HTERT-HM (cell line): ENCODE data around the genes NUCB2, NCR3LG1, ABCC8, OTOG and SAA1.

DNA sequence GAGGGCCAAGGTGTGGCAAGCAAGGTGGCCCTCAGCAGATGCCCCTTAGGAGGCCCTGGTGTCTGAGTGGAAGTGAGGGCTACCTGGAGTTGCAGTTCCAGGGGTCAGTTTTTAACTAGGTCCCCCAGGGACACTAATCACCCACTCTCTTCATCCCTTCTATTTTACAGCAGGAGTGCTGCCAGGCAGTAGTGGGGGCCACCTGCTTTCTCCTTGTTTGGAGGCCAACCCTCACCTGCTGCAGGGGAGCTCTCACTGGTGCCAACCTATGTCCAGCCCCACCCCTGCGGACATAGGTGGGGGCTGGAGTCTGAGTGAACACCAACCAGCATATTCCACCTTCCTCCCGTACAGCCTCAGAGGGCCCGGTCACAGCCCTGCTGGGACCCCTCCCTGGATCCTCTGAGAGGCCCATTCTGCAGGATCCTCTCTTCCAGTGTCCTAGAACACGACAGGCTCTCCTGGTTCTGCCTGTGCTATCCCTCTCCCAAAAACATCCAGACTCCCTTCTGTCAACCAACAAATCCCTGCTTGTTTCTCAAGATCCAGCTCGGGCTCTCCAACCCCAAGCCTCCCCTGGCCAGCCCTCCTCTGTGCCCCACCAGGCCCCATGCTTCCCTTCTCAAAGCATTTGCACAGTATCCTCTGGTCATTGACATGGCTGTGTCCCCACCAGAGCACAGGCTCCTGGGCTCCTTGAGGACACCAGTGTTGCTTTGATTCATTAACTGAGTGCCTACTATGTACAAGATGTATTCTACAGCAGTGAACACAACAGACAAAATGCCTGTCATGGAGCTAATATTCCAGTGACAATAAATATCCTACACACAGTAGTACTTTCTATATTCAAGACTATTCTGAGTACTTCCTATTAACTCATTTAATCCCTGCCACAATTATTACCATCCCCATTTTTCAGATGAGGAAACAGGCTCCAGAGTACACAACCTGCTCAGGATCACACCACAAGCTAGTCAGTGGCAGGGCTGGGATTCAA, 19.7 kb downstream of the PLEKHA7 start:
- RRBS = no CpG with 5 or more reads among the region's 5 CpGs

- RRBS = 0% methylated on average over 2 of the region's 20 CpGs
These were observed 440 bp upstream of the PLEKHA7 start for GRCh38 chr11:17014736-17014971.

DNA sequence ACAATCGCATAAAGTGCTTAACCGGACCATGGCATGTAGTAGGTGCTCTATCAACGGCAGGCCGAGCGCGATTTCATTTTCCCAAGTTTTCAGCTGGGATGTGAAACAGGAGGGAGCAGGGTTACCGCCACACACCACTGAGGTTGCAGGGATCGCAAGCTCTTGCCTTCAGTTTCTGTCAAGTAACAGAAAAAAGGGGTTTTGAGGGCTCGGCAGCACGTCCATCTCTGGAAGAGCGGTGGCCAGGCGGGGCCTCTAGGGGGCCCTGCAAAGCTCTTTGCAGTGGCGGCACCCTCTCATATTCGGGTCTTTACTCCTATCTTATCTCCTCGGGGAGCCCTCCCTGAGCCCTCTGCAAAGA, 738 bp upstream of the PLEKHA7 start:
- RRBS = 25% methylated on average over 2 of the region's 15 CpGs

GRCh38 chr11:17208268-17209012, 654 bp upstream of the PIK3C2A start:
- RRBS = 2% methylated on average over 3 of the region's 25 CpGs

DNA sequence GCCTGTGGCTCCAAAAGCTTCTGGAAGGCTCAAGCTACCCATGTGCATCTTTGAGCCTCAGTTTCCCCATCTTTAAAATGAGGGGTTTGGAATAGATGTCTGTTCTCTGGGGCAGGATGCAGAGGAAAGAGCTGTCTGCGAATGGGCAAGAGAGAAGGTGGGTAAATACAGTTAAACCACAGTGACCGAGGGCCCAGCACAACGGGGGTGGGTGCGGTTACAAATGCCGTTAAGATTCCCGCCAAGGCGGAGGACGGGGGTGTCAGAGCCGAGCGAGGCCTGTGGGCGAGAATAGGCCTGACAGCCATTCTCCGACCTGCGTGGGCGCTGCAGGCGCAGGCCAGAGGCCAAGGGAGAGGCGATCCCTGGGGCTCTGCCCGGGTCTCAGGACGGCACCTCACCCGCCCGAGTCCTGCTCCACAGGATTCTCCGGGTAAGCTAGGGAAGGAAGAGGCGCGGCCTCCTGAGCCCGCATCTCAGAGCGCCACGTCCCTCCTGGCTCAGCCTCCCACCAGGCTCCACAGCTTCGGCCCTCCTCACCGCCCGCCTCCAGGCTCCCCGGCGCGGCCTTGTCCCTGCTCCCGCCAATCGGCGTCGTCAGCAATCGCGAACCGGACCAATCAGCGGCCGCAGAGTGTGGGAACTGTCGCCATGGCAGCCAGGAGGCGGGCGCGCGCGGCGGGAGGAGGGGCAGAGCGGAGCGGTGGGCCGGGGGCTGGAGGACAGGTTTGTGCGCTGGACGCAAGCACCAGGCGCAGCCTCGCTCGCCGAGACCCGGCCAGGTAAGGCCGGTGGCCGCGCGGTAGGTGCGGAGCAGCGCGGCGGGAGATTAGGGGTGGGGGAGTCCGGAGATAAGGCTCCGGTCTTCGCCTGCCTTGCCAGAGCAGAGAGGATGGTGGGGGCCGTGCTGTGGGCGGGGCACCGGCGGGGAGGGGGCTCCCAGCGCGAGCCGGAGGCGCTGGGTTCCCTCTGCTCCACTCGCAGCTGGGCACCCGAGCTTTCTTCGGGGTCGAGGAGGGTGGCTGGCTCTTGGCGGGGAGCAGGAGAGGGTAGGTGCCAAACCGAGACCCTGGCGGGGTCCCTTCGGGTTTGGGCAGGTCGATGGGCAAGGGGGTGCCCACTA, at the start of gene NUCB2:
Gene NUCB2, plus strand, starts transcription at position 693 of the 1,123 bp plus-strand sequence.
- RRBS = 1% methylated on average over 43 of the region's 86 CpGs

DNA sequence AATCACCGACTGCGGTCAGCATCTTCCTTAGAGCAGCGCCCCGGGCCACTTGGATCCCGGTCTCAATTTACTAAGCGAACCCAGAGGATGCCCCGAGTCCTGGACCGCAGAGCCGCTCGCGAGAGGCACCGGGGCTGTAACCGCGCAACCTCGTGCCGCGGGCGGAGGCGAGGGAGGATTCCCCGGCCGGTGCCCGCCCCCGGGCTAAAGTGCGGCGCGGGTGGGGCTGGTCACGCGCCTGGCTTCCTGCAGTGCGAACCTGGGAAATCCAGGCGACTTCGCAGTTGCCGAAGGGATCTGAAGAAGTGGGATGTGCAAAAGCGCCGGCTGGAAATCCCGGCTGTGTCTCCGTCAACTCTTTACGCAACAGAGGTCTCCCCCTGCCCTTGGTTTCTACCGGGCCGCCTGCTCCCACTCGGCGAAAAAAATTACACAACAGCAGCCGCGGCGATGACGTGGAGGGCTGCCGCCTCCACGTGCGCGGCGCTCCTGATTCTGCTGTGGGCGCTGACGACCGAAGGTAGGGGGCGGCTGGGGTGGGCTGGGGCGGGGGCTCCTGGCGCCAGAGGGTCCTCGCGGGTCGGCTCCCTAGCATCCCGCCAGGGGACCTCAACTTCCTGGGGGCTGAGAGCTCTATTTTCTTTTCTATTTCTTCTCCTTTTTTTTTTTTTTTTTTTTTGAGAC, at the start of gene NCR3LG1:
Gene NCR3LG1, plus strand, starts transcription at position 281 of the 684 bp plus-strand sequence.
- RRBS = 2% methylated on average over 26 of the region's 60 CpGs

DNA sequence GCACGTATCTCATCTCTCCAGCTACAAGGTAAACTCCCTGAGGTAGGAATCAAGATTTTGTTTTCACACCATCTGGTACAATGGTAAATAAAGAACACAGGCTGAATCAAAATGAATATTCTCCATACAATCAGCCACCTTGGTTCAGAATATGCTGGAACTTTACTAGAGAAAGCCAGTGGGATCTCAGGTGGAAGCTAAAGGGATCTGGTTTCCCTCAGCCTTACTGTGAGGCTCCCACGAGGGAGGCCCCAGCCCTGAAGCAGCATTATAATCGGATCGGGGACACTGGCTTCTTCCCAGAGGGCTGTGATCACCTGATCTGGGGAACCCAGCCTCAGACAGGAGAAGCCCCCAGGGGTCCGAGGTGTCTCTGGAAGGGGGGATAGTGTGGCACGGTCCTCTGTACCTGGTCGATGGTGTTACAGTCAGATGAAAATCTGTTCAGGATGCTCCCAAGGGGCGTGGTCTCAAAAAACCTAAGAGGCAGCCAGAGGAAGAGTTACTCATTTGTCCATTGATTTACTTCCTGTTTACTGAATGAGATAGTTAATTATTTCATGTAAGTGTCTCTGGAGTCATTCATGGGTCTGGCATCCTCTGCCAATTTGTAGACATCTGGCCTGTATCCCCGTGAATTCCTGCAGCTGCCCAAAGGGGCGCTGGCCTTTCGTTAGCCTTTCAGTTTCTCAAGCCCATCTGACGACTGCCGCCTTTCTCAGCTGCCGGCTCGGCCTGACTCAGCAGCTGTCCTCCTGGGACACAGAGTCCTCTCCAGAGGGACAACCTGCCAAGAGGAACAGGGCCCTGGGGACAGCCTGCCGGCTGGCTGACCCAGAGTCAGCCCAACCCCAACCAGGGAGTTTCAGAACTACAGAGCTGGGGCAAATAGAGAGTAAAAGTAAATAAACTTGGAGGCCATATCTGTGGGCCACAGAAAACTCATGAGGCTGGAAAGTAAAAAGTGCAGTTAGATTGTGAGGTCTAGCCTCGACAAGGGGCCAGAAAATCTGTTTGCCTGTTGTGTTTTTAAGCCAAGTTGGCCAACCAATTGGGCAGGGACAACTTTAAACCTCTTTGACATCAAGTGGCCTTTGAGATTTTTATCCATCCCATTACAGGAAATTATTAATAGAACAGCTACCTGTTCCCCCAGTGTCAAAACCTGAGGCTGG, 17.0 kb upstream of the KCNJ11 start:
- RRBS = 3% methylated on average over 3 of the region's 17 CpGs

GRCh38 chr11:17476287-17477223, at the start of gene ABCC8:
Gene ABCC8 (minus strand): TSS chr11:17476845.
- RRBS = 5% methylated on average over 9 of the region's 85 CpGs

GRCh38 chr11:17542836-17543472, 1.3 kb downstream of the USH1C start:
- RRBS = no CpG with 5 or more reads among the region's 4 CpGs

- RRBS = 6% methylated on average over 4 of the region's 10 CpGs
These were observed at the start of gene OTOG for GRCh38 chr11:17546958-17547381. Gene OTOG (plus strand): TSS chr11:17547259.

- RRBS = 4% methylated on average over 57 of the region's 73 CpGs
These were observed 655 bp downstream of the KCNC1 start for GRCh38 chr11:17735017-17735855.

- RRBS = no CpG with 5 or more reads among the region's 7 CpGs
These were observed 2.3 kb downstream of the KCNC1 start for GRCh38 chr11:17736910-17737218.

DNA sequence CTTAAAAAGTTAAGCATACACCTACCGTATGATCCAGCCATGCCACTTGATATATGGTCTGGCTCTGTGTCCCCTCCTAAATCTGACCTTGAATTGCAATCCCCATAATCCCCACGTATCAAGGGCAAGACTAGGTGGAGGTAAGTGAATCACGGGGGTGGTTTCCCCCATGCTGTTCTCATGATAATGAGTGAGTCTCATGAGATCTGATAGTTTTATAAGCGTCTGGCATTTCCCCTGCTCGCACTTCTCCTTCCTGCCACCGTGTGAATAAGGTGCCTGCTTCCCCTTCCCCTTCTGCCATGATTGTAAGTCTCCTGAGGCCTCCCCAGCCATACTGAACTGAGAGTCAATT, 4.7 kb downstream of the SAAL1 start:
- RRBS = no CpG with 5 or more reads among the region's 6 CpGs

- RRBS = no CpG with 5 or more reads among the region's 8 CpGs
These were observed at the start of gene SAA1 for GRCh38 chr11:18265825-18266412. Gene SAA1 (plus strand): TSS chr11:18266264.

DNA sequence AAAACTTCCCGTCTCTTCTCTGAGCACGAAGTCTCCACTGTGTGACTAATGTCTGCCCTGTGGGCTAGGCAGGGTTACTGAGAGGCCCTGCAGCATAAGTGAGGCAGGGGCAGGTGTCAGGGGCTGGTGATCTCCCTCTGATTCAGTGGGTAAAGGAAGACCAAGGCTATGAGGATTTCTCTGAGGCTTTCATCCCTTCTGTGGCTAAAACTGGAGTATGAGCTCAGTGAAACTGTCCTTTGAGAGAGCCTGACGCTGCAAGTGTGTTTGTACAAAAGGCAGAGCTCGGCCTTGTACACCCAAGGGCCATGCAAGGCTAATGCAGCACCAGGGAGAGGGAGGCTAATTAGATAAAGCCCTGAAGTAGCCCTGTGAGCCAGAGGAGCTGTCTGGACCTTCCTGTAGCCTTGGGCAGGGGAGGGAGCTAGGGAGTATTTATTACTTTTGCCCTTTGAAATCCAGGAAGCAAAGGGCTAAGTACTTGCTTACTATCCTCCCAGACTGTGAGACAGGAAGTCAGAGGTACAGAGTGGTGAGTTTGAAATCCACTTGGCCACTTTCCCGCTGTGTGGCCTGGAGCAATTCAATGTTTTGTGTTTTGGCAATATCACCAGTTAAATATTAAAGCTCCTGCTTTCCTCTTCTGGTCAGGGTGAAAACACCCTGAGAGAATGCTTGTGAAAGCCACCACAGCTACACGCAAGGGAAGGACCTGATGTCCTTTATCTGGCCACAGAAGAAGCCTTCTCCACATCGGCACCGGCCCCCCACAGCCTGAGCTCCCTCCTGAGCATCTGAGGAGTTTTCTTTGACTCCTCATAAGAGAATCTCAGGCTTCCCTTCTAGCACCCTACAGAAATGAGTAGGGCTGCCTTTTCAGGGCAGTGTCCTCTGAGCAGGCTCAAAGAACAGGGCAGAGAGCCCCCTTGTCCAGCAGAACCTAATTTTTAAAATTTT, 10.1 kb upstream of the LDHA start:
- RRBS = no CpG with 5 or more reads among the region's 8 CpGs

DNA sequence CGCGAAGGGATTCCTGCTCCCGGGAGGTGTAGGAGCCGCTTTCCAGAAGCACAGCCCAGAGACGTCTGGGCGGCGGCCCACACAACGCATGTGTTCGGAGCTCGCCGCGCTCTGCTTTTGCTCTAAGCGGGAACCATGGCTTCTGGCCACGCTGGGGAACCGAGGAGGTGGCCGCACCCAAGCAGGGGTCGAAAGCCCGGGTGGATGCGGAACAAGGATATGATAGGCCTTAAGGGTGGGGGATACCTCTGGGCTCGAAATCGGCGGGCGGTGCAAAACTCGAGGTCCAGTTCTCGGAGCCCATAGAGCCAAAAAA, 315 bp downstream of the LDHA start:
- RRBS = 1% methylated on average over 3 of the region's 25 CpGs

DNA sequence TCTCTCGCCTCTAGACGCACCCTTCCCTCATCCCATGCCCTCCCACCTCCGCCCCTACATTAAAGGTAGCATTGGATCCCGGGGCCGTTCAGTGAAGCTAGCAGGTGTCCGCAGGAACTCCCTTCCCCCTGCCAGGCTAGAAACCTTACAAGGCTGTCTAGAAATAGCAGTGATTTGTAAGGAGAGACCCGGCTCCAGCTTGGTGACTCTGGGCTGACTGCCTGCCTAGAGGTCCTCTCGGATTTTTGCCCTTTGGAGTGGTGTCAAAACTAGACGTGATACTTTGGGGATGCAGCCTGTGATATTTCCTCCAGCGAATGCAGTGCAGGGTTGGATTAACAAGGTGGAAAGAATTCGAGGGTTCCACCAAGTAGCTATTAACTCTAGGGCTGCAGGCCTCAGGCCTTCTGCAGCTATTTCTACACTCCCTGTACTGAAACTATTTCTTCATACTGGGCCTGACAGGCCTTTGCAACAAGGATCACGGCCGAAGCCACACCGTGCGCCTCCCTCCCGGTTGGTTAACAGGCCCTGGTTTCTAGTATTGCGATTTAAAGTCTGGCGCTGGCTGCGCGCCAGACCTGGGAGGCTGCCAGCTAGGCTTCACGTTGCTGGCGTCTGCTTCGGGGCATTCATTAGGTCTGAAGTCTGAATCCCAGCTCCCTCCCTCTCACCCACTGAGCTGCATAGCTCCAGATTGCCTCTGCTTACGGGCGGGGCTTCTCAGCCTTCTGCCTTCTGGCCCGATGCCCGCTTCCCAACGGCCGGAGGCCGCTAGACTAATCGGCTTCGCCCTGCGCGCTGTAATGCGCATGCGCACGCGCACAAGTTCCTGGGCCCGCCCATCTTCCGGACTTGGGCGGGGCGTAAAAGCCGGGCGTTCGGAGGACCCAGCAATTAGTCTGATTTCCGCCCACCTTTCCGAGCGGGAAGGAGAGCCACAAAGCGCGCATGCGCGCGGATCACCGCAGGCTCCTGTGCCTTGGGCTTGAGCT, 1.3 kb downstream of the LDHA start:
- RRBS = 1% methylated on average over 14 of the region's 54 CpGs

- RRBS = no CpG with 5 or more reads among the region's 5 CpGs
These were observed 20.5 kb upstream of the SPTY2D1 start for GRCh38 chr11:18654726-18655049.

DNA sequence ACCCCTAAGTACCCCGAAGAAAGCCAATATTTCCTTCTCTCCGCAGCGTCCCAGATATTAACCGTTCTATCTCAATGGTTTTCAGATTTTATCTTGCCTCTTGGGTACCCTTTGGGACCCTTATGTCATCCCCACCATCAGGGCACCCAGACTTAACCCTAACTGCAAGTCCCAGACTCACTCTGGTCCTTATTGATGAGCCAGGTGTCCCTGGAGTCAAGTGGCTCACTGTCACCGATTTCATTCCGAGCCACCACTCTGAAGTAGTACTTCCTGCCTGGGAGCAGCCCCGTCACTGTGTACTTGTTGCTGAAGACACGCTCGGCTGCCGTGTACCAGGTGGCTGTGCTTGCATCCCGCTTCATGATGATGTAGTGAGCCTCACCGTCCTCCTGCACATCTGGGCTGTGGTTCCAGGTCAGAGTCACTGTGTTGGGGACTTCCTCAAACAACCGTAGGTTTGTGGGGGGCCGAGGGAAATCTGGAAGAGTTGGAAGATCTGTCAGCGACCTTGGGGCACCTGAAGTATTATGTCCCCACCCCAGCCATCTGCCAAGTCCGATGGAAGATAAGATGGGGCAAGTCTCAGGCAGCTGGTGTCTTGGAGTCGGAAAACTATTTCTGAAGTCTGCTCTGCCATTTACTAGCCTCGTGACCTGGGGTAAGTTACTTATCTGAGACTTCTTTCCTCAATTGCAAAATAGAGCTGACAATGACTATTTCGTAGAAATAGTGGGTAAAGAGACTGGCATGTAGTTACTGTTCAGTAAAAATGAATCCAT, 8.3 kb downstream of the TMEM86A start:
- RRBS = no CpG with 5 or more reads among the region's 19 CpGs